ENCODE measurements around a stretch of chr1.

DNA sequence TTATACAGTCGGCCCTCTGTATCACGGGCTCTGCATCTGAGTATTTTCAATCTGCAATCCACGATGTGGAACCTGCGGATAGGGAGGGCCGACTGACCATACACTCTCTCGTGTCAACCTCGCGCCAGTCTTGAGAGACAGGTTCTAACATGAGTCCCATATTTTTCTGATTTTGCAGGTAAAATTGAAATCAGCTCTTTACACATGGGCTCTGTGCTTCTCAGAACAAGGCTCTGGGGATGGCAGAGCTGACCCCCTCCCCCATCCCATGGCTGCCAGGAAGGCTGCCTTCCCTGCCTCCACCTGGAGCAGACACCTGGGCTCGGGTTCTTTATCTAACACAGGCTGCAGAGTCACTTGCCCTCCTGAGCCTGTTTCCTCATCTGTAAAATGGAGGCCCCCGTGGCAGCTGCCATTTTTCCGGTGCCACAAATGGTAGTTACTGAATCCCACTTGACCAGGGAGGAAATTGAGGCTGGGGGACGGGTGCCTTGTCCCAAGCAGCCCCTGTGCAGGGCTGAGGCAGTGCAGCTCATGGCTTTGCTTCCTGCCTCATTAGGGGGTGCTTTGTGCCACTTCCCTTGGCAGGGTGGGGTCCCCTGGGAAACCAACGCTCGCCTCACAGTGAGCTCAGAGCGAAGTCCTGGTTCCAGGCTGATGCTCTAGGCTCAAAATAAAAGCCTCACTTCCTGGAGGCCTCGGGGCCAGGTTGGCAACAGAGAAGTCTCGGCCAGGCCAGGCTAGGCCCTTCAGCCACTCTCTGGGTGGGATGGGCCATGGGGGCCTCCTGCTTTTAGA, 7.0 kb downstream of the LAPTM5 start:
- PRO-cap: no peak

GRCh38 chr1:30783523-30784158, 26.1 kb upstream of the LAPTM5 start:
- PRO-cap: no peak

DNA sequence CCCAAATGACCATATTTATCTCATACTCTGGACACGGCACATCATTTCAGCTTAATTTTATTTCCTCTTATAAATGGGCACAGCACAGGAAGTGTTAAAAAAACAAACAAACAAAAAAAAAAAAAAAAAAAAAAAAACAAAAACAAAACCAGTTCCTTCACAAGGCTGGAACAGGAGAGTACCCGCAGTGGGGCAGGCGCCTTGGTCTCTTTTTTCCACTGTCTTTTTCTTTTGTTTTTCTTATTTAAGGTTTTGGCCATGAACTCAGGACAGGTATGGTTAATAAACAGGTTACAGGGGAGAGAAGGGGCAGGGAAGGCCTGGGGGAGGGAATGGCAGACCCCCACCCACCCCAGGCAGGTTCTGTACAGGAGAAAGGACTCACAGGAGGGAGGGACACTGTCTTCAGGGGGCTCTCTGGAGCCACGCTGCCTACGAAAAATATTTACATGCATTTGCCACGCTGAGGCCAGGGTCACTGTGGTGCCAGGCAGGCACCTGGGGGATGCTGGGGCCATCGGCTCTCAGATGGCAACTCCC, 39.1 kb downstream of the SDC3 start:
- PRO-cap: no peak

- PRO-cap: bidirectional peak, plus-strand start at chr1:31171084, minus-strand start at chr1:31170978
Measured at GRCh38 chr1:31170558-31171403, 68.9 kb downstream of the NKAIN1 start.

DNA sequence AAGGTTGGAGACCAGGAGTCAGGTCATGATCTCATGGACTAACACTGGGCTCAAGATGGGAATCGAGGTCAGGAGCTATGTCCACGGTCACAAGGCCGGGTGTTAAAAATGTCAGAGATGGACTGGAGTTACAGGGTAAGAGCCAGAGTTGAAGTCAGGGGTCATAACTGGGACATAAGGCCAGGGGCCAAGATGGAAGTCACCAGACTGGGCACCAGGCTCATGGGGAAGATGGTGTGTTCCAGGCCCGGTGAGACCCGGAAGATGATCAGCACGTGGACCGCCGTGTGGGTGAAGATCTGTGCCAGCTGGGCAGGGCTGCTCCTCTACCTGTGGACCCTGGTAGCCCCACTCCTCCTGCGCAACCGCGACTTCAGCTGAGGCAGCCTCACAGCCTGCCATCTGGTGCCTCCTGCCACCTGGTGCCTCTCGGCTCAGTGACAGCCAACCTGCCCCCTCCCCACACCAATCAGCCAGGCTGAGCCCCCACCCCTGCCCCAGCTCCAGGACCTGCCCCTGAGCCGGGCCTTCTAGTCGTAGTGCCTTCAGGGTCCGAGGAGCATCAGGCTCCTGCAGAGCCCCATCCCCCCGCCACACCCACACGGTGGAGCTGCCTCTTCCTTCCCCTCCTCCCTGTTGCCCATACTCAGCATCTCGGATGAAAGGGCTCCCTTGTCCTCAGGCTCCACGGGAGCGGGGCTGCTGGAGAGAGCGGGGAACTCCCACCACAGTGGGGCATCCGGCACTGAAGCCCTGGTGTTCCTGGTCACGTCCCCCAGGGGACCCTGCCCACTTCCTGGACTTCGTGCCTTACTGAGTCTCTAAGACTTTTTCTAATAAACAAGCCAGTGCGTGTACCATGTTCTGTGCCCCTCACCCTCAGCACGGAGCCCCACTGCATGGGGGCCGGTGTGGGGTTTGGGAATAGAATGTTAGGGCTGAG, 21.1 kb downstream of the SERINC2 start:
- PRO-cap: no peak

DNA sequence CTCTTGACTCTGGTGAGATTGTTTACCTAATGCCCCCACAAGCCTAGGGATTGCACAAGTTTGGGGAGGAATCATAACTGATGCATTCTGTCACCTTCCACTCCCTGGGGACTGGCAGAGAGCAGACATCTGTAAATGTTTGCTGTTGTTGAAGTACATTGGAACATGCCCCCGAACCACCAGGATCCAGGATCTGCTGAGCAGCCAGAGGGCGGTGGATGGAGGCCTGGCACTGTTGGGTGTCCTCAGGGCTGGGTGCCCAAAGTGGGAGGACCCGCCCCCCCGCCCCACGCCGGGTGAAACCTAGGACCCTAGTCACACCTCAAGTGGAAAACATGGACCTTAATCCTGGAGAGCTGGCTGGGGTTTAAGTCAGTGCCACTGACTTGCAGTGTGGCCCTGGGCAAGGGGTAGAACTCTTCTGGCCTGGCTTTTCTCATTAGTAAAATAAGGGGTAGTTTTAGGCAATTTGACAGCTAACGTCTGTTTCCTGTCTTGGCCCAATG, 32.2 kb downstream of the SERINC2 start:
- PRO-cap: no peak

DNA sequence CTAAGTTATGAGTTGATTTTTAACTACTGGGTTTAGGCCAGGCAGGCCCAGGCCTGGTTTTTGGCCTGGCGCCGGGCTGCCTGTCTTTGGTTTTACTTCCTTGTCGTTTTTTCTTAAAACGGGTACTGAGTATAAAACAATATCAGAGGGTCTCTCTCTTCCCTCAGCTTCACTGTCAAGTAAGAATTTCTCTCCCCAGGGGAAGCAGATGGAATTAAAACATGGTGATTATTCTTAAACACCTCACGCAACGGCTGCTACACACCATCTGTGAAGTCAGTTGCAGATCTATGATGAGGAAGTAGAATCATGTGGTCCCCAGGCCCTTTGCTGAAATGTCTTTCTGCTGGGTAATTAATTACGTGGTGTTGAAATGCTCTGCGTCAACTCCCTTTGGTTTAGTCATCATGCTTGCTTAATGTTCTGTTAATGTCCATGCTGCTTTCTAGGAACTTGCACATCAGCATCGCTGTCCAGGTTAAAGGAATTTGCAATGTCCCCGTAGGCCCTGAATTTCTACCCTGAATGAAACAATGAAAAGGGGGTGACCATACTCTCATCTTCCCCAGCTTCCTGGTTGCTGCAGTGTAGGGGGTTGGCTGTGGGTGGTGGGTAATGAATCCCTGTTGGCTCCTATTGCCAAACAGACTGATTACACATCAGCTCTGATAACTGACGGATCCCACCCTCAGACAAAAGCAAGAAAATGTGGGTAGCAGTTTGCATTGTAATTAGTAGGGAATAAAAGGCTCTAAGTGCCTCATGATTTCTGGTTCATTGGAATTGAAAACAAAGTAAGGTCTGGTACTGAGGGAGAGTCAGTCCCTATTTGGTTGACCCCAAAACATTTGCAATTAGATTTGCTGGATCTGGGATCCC, 70.4 kb downstream of the SERINC2 start:
- PRO-cap: bidirectional peak, plus-strand start at position 429 of the sequence, minus-strand start at position 272 of the sequence

DNA sequence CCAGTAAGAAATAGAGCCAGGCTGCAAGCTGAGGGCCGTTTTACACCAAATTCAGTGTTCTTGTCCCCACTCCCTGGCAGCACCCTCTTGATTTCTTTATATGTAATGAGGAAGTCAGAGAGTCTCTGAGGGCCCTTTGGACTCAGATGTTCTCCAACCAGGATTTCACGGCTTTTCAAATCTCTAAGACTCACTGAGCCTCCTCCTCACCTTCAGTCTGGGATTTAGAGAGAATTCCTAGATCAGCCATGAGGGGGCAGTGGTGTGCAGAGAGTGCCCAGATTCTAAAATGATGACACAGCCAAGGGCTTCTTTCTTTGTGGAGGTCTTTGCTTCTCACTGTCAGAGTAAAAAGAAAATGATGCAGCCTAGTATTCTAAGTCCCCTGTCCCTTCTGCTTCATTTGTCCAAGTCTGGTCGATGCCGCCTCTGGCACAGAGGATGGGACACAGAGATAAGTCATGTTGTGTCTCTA, 12.3 kb upstream of the TINAGL1 start:
- PRO-cap: no peak

- PRO-cap: bidirectional peak, plus-strand start at chr1:31582650, minus-strand start at chr1:31582414
Measured at GRCh38 chr1:31582173-31583020, 6.1 kb downstream of the TINAGL1 start.

GRCh38 chr1:31591840-31592047, 15.4 kb downstream of the TINAGL1 start:
- PRO-cap: no peak

DNA sequence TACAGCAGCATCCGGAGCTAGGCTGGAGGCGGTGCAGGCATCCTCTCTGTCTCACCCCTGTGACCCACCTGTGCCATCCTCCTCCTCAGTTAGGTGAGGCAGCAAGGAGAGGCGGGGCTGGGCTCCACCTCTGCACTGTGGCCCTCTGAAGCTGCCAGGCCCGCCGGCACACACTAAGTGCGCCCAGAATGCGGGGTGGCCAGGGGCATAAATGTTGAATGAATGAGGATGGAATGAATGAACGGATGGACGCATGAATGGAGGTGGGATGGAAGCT, 301 bp upstream of the HCRTR1 start:
- PRO-cap: no peak

- PRO-cap: no peak
Measured at GRCh38 chr1:31811522-31811886, 4.3 kb downstream of the SPOCD1 start.

GRCh38 chr1:31903786-31903998, 34.5 kb downstream of the PTP4A2 start:
- PRO-cap: no peak

GRCh38 chr1:31913533-31914272, 24.5 kb downstream of the PTP4A2 start:
- PRO-cap: no peak

DNA sequence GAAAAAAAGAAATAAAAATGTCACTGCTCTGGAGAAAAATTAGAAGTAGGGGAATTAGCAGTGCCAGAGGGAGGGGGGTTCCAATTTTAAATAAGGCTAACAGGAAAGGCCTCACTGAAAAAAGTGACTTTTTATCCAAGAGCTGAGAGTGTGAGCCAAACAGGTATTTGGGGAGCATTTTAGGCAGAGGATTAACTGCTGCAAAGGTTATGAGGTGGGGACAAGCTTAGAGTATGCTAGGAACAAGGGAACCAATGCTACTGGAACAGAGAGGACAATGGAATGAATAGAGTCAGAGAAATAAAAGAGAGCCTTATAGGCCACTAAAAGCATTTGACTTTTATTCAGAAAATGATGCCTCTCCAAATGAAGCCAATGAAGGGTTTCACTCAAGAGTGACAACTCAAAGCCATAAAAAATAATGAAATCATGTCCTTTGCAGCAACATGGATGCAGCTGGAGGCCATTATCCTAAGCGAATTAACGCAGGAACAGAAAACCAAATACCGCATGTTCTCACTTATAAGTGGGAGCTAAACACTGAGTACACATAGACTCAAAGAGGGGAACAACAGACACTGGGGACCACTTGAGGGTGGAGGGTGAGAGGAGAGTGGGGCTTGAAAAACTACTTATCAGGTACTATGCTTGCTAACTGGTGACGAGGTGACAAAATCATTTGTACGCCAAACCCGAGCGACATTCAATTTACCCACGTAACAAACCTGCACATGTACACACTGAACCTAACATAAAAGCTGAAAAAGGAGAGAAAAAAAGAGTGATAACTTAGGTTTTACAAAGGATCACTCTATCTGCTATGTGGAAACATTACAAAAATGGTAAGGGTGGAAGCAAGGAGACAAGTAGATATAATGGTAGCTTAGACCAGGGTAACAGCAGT, 11.2 kb downstream of the PTP4A2 start:
- PRO-cap: no peak

DNA sequence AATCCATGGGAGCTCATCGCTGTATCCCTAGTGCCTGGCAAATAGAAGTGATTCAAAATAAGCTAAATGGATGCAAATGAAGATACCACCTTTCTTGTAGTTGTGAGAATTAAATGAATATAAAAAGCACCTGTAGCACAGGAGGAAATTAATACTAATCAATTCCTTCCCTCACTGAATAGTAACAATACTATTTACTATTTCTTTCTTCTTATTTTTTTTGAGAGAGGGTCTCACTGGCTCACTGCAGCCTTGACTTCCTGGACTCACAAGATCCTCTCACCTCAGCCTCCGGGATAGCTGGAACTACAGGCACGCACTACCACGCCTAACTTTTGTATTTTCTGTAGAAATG, 2.6 kb downstream of the PTP4A2 start:
- PRO-cap: no peak

DNA sequence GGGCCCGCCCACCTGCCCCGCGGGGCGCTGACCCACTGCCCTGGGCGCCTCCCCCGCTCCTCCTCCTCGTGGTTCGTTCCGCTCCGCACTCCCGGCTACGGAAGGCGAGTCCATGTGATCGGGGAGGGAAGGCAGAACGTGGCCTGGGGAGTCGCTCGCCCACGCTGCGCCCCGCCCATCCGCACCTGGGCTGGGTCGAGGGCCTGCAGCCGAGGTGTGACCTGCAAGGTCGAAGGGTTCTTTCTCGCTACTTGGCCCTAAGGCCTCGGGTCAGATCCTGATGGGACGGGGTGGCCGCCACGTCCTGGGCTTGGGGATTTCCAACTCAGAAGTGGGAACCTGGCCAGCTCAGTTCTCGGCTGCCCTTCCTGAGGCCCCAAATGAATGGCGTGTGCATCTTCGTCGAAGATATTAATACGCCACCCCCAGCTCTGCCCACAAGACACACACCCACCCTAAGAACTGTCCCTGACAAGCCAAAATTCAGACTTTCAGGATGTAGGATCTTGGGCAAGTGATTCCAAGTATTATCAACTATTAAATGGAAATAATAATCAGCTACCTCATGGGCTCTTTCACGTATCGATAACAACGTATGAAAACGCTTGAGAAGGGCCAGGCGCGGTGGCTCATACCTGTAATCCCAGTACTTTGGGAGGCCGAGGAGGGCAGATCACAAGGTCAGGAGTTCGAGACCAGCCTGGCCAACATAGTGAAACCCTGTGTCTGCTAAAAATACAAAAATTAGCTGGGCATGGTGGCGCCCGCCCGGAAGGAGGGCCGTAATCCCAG, 508 bp upstream of the PTP4A2 start:
- PRO-cap: bidirectional peak, plus-strand start at position 107 of the sequence, minus-strand start outside the sequence

- PRO-cap: bidirectional peak, plus-strand start at chr1:31954933, minus-strand start at chr1:31954740
Measured at GRCh38 chr1:31954583-31955280, 16.6 kb upstream of the PTP4A2 start.

DNA sequence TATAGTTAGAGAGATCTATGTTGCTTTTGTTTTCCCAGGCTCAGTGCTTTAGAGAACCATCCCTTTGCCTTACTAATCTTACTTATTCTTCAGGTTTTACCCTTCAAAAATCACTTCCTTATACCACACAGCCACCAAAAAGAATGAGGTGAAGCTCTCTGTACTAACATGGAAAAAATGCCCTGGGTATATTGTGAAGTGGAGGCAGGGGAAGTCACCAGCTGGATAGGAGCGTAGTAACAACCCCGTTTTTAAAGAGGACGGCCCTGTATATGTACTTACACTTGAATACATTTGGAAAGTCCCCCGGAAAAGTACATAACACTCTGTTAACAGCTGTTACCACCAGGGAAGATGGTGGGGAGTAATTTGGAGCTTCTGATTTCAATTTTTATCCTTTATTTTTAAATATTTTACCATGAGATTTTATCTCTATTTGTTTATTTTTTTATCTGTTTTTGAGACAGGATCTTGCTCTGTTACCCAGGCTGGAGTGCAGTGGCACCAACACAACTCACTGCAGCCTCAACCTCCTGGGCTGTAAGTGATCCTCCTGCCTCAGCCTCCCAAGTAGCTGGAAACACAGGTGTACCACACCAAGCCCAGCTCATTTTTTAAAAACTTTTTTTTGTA, 28.2 kb upstream of the KHDRBS1 start:
- PRO-cap: no peak

GRCh38 chr1:32103824-32104488, 3.9 kb upstream of the KPNA6 start:
- PRO-cap: no peak